Metastatic Breast Carcinoma in the Ovary (tissue), 3 donors: ENCODE measurements around a stretch of chr10.

- PRO-cap, 3 experiments = no peak in any of the 3 experiments
These were observed 213.2 kb downstream of the ZMYND11 start for GRCh38 chr10:348306-349005.

- PRO-cap, 3 experiments = no peak in any of the 3 experiments
These were observed 244.9 kb downstream of the ZMYND11 start for GRCh38 chr10:379956-380850.

DNA sequence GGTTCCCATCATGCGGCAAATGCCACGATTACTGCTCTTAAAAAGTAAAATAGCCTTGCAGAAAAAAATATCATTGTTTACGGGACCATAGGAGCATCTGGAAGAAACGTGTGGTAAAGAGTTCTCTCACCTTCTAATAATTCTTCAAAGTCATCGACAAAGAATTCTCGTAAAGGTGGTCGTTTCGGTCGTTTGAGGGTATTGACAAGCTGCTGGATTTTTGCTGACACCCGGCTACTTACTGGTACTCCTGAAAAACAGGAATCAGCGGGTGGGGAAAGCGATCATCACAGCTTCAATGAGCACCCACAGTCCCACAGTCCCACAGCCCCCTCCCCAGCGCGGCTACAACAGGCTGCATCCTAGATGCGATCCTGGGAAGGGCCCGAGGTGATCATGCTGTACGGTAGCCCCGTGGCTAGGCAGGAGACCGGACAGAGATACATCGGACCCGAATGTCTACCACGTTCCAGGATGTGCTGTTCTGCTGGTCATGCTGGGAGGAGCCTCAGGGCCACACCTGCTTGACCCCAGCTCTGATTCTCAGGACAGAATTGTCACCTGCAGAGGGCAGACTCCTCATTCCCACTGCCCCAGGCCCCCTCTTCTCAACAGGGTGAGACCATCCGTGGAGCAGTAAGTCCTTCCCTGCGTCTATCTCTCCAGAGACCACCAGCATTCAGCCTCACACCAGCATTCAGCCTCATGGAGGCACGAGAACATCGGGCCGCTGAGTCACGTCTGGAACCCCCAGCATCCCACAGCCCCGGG, 273.6 kb downstream of the DIP2C start:
- PRO-cap, 3 experiments = no peak in any of the 3 experiments

DNA sequence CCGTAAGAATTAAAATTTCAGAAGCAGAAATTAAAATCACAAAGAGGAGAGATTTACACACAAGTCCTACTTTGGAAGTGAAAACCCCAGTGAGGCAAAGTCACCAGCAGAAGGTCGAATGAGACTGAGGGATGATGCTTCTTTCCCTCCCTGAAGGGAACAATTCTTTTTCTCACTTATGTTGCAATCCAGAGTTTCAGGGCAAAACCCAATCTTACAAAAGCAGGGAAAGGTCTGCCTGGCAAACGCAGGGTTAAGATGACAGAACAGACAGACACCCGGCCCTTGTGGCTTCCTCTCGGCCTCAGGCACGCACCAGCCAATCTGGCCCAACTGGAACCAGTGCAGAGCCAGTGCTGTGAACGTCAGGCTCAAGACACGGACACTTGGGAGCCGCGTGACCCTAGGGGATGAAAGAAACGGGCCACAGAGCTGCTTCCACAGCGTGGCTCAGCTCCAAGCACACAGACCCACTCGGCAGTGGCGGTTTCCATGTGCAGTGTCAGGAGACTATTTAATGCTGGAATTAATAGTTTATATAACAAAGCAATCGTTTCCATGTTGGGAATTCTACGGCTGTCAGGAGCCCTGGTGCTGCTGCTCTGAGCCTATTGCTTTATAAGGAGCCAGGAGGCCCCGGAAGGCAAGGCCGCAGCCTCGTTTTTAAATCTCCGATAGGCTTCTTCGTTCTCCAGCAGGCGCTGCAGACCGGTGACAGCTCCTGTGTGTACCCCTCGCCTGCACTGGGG, 198.5 kb downstream of the DIP2C start:
- PRO-cap, 3 experiments = no peak in any of the 3 experiments

GRCh38 chr10:584349-584877, 105.1 kb downstream of the DIP2C start:
- PRO-cap, 3 experiments = no peak in any of the 3 experiments

DNA sequence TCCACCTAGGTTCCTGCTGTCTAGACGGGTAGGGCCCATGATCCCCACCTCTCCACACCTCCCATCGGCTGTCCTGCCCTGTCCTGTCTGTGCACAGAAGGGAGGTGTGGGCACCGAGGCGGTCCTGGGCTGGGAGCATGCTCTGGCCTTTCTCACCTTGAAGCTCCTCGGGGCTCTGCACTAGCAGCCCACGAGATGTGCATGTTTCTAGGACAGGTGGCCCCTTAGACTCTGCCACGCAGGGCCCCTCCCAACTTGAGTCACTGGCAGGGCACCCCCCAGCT, 113.9 kb upstream of the DIP2C start:
- PRO-cap, 3 experiments = no peak in any of the 3 experiments

GRCh38 chr10:806172-807104, 117.0 kb upstream of the DIP2C start:
- PRO-cap, 3 experiments = no peak in any of the 3 experiments

DNA sequence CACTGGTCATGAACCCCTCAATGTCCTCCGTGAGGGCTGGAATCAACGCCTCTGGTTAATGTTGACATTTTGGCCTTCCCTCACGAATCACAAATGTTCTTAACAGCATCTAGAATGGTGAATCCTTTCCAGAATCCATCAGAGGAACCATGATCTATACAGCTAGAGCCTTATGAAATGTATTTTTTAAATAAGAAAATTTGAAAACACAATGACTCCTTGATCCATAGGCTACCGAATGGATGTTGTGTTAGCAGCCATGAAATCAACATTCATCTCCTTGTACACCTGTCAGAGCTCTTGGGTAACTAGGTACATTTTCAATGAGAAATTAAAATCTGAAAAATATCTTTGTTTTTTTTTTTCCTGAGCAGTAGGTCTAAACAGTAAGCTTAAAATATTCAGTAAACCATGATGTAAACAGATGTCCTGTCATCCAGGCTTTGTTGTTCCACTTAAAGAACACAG, 77.2 kb downstream of the LARP4B start:
- PRO-cap, 3 experiments = no peak in any of the 3 experiments

- PRO-cap, 3 experiments = no peak in any of the 3 experiments
These were observed 67.7 kb downstream of the LARP4B start for GRCh38 chr10:863651-864396.

DNA sequence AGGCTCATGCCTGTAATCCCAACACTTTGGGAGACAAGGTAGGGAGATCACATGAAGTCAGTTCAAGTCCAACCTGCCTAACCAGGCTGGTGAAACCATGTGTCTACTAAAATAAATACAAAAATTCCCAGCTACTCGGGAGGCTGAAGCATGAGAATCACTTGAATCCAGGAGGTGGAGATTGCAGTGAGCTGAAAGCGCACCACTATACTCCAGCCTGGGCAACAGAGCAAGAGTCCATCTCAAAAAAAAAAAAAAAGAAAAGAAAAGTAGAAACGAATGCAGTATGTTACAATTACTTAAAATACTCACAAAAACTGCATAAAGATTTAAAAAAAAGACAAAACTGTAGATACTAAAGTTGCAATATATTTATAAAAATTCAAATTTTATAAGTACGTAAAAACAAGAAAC, 36.1 kb downstream of the LARP4B start:
- PRO-cap, 3 experiments = peak in 1 of 3 experiments; most common plus-strand start position 160 of the sequence (in 1)

- PRO-cap, 3 experiments = no peak in any of the 3 experiments
These were observed 1.3 kb upstream of the LARP4B start for GRCh38 chr10:932571-933365.

- PRO-cap, 3 experiments = no peak in any of the 3 experiments
These were observed 24.3 kb upstream of the LARP4B start for GRCh38 chr10:955781-956160.

DNA sequence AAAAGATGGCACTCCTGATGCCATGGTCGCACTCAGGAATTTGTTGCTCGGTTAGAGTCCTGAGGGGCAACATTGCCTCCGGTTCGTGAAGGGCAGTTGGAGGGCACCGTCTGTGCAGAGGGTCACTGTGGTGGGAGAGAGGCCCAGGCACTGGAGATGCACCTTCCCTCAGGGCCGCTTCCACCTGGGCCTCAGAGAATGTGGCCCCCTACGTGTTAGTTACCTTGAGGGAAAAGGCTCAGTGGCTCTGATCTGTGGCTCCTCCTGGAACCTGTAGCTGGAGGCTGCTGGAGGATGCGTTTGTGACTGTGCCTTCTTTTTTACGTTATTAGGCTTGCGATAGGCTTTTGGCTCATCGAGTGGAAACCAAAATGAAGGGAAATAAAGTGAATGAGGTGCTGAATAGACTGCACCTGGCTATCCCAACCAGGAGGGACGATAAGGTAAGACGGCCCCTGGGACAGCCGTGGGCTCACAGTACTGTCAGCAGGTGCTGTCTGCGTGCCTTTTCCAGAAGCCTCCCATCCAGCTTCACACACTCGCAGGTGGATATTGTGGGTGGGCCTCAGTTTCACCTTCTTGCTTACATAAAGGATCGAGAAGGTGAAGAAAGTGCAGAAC, 18.6 kb downstream of the GTPBP4 start:
- PRO-cap, 3 experiments = no peak in any of the 3 experiments

DNA sequence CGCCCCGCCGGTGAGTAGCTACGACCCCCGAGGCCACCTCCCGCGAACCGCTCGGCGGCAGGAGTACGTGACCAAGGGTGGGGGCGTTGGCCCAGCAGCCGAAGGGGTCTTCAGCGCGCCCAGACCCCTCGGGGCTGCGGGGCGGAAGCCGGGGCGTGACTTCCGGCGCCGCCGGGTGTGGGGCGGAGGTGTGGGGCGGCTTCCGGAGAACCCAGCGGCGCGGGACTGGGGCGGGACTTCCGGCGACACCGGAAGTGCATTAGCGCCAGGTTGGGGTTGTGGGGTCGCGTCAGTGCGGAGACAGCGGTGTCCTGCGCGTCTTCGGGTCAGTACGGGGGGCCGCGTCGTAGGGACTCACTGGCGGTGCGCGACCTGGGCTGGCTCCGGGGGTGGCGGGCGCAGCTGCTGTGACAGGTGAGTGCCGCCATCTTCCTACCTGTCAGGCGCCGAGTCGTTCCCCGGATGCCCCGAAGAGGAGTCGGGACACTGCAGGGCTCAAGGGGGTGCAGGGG, 426 bp downstream of the WDR37 start:
- PRO-cap, 3 experiments = peak in 3 of 3 experiments; most common plus-strand start position 268 of the sequence (in 2); most common minus-strand start position 136 of the sequence (in 3)

- PRO-cap, 3 experiments = no peak in any of the 3 experiments
These were observed 143.9 kb downstream of the WDR37 start for GRCh38 chr10:1200133-1200499.

DNA sequence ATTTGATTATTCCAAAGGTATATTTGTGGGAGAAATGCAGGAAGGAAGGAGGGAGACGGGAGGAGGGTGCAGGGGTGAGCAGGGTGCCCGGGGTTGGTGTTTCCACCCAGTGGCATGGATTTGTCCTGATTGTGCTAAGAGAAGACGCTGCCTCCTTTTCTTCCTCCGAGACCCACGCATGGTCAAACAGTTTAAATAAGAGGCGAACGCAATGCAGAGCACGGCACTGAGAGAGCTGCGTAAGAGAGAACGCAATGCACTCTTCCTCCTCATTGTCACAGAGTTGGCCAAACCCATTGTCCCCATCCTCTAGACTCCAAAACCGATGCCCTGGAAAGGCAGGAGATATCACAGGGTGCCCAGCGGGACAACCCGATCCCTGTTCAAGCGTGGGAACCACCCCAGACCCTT, 187.9 kb downstream of the ADARB2 start:
- PRO-cap, 3 experiments = no peak in any of the 3 experiments

DNA sequence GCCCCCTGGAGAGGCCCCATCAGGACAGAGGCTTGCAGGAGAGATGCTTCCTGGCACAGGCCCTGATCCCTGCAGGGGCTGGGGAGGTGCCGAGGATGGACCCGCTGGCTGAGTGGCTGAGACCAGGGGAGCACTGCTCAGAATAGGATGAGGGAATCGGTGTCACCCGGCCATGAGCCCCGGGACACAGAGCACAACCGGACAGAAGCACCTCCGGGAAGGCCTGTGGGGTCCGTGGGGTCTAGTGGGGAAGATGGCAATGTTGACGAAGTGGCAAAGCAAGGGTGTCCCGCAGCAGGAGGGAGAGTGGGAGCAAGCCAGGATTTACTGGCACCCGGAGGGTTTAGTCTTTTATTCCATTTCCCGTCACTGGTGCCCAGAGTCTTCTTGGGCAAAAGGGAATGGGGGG, 140.8 kb downstream of the ADARB2 start:
- PRO-cap, 3 experiments = no peak in any of the 3 experiments

DNA sequence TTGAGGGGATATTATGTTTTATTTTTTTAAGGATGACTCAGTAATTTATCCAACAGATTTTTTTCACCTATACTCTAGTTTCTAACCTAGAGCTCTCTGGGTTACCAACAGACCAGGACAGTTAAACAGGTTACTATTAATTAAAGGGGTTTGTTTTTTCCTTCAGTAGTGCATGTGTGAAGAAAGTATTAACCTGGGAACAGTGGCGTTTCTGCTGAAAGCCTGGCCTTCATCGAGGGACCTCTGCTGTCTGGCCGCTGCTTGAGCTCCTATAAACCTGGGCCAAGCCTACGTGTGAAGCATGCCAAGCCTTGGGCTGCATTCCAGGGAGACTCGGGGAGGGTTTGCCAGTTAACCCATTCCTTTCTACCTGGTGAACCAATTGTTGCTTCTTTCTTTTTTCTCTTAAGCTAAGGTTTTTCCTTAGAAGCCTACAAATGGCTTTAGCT, 23.5 kb downstream of the PFKP start:
- PRO-cap, 3 experiments = peak in 2 of 3 experiments; most common minus-strand start position 245 of the sequence (in 2)

- PRO-cap, 3 experiments = no peak in any of the 3 experiments
These were observed 41.9 kb downstream of the PFKP start for GRCh38 chr10:3109136-3109780.

DNA sequence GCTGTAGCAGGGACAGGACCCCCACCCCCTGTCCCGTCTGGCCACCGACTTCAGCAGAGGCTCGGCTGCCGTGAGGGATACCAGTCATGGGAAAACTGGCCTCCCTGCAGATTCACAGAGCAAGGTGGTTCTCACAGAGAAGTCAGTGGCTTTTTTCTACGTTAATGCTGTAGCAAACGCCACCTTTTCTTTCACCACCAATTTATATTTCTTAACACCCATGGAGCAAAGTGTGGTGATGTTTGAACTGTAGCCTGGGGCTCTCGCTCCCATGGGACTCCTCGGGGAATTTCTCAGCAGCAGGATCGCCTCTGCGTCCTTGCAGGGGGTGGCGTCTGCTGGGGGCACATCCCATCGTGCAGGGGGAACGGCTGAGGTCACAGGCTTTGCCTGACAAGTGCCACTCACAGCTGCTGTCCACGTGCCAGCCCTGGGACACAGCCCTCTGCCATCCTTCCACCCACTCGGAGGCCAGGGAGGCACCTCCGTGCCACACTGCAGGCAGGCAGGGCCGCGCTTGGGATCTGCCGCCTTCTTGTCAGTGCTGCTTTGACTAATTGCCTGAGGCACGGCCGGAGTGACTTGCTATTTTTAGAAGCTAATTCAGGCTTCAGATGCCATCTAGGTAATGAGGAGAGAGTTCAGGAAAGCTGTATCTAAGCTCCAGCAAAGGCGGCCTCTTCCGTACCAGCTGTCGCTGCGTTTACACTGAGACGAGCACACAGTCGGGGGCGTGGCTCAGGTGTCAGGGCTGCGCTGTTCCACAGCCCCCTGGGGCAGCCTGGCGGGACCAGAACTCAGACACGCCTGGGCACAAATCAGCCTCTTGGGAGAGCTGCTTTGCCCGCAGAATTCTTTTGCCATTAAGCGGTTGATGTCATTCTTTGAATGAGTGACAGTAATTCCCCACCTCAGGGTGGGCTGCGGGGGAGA, 45.8 kb downstream of the PITRM1 start:
- PRO-cap, 3 experiments = no peak in any of the 3 experiments